Zone of skin (tissue), 1 donor: ENCODE measurements around a stretch of chr3.

DNA sequence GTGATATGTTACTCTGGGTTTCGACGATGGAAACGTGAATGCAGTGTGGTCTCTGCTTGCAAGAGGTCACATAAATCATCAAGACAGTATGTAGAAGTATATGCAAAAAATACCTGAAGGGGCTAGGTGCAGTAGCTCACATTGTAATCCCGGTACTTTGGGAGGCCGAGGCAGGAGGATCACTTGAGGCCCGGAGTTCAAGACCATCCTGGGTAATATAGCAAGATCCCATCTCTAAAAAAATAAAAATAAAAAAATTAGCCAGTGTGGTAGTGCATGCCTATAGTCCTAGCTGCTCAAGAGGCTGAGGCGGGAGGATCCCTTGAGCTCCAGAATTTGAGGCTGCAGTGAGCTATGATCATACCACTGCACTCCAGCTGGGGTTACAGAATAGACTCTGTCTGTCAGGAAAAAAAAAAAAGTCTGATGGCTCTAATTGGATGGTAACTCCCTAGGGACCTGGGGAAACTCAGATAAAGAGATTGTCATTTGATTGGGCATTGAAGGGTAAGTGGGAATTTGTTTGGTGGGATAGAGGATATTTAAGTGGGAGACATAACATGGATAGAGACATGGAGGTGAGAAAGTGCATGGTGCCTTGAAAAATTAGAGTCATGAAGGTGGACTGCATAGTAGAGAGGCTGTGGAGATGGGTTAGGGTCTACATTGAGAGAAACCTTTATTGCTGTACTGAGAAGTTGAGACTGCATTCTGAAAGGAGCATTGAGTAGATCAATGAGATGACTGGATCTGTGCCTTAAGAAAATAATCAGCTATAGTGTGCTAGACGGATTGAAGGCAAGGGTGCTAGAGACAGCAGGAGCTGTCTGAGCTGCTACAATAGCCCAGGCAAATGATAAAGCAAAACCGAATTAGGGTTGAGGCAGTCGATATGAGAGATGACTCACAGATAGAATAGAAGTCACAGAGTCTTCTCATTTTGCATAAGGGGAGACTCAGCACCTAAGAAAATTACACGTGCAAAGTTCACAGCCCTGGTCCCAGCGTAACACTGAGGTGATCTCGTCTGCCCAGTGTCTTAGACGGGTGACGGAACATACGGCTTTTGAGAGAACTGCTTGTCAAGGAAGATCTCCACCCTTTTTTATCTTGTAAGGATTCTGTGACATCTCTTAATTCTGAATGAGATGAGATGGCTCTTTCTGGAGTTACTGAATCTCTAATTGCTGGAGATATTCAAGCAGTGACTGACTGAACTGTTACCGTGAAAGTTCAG is 11.3 kb downstream of the LPP start:
- RRBS, result no CpG with 5 or more reads among the region's 17 CpGs

GRCh38 chr3:188242091-188242928 is 88.4 kb downstream of the LPP start:
- RRBS, result no CpG with 5 or more reads among the region's 3 CpGs

DNA sequence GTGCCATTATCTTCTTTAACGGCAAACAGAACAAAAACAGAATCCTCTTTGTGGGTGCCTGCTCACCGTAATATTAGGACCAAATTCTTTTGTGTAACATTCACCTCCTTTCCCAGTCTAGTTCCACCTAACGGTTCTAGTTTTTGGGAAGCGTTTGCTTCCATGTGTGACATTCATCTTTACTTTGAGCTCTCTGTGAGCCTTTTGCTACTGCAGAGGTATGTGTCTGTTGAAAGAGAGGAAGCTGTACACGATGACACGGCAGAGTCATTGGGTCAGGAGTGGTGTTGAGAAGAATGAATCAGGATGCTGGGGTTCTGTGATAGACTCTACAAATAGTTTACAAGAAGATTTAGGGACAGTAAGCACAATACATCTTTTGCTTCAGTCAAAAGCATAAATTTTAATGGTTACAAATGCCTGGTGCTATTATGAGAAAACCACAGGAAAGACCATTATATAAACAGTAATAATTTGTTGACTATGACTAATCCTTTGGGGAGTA is 118.4 kb downstream of the LPP start:
- RRBS, result no CpG with 5 or more reads among the region's 6 CpGs

DNA sequence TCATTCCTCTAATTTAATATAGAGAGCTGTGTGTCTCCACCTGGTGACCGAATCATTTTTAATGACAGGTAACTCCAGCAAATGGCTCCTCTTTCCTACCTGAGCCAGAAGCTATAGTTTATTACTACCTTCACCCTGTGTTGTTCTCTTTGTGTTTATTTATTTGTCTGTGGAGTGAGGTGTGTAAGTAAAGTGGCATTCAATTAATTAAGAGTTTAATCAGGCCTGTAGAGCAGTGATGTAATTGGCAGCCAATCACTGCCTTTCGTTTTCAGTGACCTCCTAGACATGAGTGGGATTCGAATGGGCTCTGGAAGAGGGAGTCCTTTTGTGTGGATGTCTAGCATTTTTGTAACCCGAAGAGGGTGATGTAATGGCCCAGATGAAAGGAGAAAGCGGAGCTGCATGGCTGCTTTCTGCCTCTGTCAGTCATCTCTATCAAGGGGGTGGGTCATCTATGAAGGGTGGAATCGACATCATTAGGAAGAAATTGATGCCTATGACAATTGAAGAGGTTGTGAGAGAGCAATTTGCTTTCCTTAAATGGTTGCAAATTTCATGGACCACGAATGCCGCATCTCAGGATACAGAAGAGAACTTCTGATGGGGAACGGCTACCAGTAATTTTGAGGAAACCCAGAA is 126.0 kb downstream of the LPP start:
- RRBS, result no CpG with 5 or more reads among the region's 9 CpGs

DNA sequence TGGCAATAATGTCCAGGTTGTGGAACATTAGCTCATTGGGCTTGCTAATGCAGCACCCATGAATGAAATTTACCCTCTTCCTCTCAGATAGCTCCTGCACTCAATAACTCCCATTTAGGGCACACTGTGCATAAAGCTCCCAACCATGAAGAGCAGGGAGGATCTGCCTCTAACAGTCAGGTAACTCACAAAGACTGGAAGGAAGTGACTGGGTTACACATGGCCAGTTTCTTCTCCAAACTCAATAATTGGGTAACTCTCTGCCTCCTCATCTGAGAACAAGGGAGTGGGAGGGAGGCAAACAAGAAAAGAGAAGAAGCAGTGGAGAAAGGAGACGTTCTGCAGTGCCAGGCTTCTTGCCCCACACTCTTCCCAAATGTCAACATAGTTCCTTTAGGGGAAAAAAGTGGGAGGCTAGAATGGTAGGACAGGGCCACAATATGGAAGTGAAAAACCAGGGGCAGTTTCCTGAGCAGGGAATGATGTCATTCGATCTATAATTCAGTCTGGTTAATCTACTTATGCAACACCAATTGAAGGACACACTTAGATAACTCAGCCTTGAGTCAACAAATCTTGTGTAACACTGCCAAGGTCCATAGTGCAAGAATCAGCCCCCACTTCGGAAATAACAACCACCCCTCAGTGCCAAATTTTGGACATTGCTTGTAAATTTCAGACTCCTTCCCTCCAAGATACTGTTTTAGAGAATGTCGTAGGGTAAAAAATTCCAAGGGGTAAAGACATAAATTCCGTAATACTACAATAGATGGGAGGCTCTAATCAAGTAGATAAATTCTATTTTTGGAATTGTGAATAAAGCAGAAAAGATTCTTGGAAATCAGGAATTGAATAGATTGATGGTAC is 142.9 kb downstream of the LPP start:
- RRBS, result no CpG with 5 or more reads among the region's 5 CpGs

GRCh38 chr3:188339346-188340132 is 185.6 kb downstream of the LPP start:
- RRBS, result no CpG with 5 or more reads among the region's 11 CpGs

GRCh38 chr3:188359207-188359681 is 205.3 kb downstream of the LPP start:
- RRBS, result no CpG with 5 or more reads among the region's 8 CpGs

DNA sequence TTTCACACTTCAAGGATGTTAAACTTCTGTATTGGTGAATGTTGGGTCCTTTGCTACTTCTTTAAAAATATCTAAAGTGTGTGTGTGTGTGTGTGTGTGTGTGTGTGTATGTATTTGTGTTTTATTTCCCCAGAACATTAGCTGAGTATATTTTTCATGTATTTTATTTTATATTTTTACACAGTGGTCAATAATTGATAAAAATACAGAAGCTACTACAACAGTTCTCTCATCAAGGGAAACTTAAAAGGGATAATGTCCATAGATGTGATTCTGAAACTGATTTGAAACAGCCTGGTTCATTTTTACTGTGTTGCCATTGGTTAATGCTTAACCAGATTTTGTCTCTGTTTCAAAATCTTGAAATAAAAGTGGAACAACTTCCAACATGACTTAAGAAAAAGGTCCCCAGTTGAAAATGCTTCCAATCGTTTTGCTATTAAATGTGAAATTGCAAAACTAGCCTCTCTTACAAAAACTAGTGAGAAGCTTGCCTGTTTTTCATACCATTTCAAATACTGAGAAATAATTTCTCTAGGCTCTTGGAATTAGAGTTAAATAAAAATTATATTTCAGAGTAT is 240.6 kb downstream of the LPP start:
- RRBS, result no CpG with 5 or more reads among the region's 1 CpG

- RRBS, result no CpG with 5 or more reads among the region's 7 CpGs
Measured at GRCh38 chr3:188430680-188431509, 276.9 kb downstream of the LPP start.

DNA sequence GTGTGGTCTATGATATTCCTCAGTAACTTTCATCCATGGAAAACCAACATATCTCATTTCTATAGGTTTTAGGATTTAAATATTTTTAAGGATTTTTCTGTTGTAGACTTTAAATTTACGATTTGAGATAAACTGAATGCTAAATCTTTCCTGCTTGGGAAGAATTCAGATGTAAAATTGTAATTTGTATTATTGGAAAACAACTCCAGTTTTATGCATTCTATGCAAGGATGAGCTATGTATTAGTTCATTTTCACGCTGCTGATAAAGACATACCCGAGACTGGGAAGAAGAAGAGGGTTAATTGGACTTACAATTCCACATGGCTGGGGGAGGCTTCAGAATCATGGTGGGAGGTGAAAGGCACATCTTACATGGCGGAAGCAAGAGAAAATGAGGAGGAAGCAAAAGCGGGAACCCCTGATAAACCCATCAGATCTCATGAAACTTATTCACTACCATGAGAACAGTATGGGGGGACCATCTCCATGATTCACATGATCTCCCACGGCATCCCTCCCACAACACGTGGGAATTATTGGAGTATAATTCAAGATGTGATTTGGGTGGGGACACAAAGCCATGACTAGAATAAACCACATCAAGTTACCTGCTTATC is 300.5 kb downstream of the LPP start:
- RRBS, result no CpG with 5 or more reads among the region's 7 CpGs

DNA sequence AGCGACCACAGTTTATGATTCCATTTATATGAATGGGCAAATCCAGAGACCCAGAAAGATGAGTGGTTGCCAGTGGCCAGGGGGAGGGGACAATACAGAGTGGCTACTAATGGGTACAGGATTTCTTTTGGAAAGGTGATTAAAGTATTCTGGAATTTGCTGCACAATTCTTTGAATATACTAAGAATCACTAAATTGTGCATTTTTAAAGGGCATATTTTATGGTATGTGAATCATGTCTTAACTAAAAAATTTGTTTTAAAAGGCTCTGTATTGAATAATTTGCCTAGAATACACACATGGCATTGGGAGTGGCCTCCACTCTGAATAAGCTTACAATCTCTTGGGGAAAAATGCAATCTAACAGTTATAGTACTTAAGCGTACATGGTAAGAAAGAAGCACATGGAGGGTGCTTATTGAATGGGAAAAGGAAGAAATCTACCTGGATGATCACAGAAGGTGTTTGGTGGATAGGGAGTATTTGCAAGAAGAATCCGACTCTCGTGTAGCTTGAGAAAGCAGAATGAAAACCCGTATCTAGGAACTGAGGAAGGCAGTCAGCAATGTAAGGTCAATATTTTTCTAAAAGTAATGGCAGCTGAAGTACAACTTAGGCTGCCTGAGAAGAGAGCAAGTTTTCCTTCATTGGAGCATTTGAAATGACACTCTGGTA is 385.1 kb downstream of the LPP start:
- RRBS, result no CpG with 5 or more reads among the region's 5 CpGs

- RRBS, result no CpG with 5 or more reads among the region's 3 CpGs
Measured at GRCh38 chr3:188688550-188689105, 483.1 kb upstream of the TPRG1 start.

DNA sequence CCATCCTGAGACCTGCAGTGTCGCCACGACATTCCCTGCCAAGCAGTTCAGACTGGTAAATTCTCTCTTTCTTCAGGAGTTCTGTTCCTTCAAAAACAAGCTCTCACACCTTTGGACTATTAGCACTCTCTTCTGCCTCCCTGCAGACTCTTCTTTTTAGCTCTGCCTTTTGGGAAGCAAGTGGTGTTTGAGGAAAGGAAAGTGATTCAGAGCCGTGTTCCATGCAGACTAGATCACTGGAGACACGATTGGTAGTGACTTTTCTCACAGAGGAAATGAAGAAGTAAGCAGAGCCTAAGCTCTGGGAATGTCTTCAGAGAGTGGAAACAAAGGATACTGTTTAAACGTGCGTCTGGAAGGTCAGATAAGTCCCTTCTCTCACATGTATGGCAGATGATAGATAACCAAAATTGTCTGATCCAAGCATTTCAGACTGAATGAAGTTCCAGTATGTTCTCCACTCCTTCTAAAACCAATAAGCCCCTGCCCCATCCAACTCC is 270.6 kb upstream of the TPRG1 start:
- RRBS, result no CpG with 5 or more reads among the region's 6 CpGs

DNA sequence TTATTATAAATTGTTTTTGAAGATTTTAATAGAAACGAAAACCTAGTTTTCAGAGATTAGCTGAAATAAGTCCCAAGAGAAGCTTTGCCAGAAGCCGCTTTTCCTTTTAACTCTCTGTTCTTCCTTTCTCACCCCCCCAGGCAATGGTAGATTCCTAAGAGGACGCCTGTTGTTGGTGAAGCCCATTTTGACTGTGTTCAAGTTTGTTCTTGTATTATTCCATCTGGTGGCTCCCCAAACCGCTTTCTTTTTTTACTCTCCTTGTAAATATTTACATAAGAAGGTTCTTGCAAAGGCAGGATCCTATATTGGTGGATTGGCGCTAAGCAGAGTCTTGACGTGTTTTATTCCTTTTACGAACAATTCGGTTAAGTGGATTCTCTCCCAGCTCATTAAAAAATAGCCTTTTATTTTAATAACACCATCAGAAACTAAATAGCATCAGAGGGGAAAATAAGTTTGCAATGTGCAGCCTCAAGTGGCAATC is 195.8 kb upstream of the TPRG1 start:
- RRBS, result no CpG with 5 or more reads among the region's 8 CpGs

- RRBS, result no CpG with 5 or more reads among the region's 5 CpGs
Measured at GRCh38 chr3:188979405-188979764, 192.4 kb upstream of the TPRG1 start.

GRCh38 chr3:189022726-189022943 is 149.1 kb upstream of the TPRG1 start:
- RRBS, result no CpG with 5 or more reads among the region's 11 CpGs

GRCh38 chr3:189229219-189229903 is 57.6 kb downstream of the TPRG1 start:
- RRBS, result no CpG with 5 or more reads among the region's 5 CpGs

- RRBS, result no CpG with 5 or more reads among the region's 5 CpGs
Measured at GRCh38 chr3:190054991-190055551, 65.6 kb downstream of the P3H2 start.

DNA sequence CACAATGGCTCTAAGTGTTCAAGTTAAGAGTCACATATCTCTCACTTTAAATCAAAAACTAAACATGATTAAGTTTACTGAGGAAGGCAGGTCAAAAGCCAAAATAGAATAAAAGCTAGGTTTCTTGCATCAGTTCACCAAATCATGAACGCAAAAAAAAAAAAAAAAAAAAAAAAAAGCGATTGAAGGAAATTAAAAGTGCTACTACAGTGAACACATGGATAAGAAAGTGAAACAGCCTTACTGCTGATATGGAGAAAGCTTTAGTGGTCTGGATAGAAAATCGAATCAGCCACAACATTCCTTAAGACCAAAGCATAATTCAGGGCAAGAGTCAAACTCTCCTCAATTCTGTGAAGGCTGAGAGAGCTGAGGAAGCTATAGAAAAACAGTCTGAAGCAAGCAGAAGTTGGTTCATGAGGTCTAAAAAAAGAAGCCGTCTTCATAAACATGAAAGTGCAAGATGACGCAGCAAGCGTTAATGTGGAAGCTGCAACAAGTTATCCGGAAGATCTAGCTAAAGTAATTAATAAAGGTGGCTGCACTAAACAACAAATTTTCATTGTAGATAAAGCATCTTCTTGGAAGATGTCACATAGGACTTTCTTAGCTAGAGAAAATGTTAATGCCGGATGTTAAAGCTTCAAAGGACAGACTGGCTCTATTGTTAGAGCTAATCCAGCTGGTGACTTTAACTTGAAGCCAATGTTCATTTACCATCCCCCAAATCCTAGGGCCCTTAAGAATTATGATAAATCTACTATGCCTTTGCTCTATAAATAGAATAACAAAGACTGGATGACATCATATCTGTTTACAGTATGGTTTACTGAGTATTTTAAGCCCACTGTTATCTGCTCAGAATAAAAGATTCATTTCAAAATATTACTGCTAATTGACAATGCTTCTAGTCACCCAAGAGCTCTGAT is 19.2 kb downstream of the P3H2 start:
- RRBS, result 32% methylated on average over 2 of the region's 8 CpGs

DNA sequence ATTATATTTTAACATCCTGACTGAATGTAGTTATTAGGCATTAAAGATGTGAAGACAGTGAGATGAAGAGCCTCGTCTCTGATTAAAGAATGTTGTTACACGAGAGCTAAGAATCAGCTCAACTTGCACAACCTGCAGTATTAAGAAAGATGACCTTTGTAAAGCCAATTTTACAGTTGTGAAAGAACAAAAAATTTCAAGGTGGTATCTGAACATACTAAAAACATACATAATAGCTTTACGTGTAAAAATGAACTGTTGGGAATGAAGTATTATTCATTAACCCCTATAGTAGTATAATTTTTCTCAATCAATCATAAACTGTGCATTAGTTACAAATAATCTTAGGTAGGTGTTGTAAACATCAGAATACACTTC is 12.8 kb downstream of the CLDN1 start:
- RRBS, result no CpG with 5 or more reads among the region's 3 CpGs